ENCODE measurements around the gene ZBTB49.

DNA sequence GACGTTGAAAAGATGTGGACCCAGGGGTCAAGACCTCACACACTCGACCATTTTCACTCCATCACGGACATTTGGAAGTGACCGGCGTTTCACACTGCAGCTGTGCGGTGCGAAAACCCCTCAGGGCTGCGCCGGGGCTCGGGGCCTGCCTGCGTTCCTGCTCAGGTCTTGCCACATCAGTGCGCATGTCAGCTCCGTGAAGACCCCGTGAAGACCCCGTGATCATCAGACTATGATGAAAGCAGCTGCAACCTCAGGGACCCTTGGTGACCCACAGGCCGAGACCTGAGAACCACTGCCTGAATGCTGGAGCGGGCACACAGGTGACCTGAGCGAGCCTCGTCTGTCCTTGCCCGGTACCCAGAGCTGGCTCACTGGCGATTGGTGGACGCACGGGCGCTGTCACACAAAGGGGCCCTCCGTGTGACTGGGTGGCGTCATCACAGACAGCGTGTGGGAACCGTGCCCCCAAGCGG, 12.5 kb downstream of the MSANTD1 start:
- PRO-cap = no peak
- RAMPAGE, long total RNA, 3 experiments = no peak in any of the 3 experiments

- PRO-cap = no peak
- RAMPAGE, long total RNA, 3 experiments = no peak in any of the 3 experiments
Measured at GRCh38 chr4:3369626-3370559, 71.9 kb upstream of the HGFAC start.

GRCh38 chr4:3410464-3410956, 31.3 kb upstream of the HGFAC start:
- PRO-cap = no peak
- RAMPAGE, long total RNA, 3 experiments = no peak in any of the 3 experiments

DNA sequence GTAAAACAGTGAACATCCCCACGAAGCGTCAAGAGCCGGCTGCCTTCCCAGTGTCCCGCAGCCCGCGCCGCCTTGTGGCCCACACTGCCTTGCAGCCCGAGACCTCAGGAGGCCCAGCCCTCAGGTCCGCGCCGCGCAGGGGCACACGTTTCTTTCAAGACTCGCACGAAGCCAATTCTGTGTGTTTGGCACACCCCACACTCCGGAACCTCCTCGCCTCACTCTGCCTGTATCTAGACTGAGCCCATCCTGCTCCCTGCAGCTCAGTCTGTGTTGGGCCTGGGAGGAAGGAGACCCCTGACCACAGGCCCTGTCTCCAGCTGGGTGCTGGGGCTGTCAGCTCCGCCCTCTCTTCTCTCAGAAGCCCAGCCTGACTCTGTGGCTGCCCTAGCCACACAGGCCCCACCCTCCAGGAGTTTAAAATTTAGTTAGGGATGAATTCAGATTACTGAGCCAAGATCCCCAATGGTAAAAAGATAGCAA, 5.7 kb downstream of the LRPAP1 start:
- PRO-cap = no peak
- RAMPAGE, long total RNA, 3 experiments = no peak in any of the 3 experiments

- PRO-cap = unidirectional peak, plus-strand start at chr4:3954836
- RAMPAGE, long total RNA, 3 experiments = no peak in any of the 3 experiments
Measured at GRCh38 chr4:3954331-3955128, 188.3 kb downstream of the ADRA2C start.

GRCh38 chr4:4273284-4273816, 16.6 kb downstream of the LYAR start:
- PRO-cap = no peak
- RAMPAGE, long total RNA, 3 experiments = no peak in any of the 3 experiments

- PRO-cap = bidirectional peak, plus-strand start at chr4:4290221, minus-strand start at chr4:4290181
- RAMPAGE, long total RNA, 3 experiments = start-site peak on the plus strand in 3 of 3 experiments, at chr4:4290222-4290277 at its widest, 50 to 89 reads per replicate; start-site peak on the minus strand in 3 of 3 experiments, at chr4:4290139-4290196 at its widest, 72 to 153 reads per replicate
Measured at GRCh38 chr4:4289970-4291119, at the start of gene ZBTB49. TSS of gene ZBTB49 (plus strand) at chr4:4290251.

GRCh38 chr4:4323601-4324431, 33.8 kb downstream of the ZBTB49 start:
- PRO-cap = no peak
- RAMPAGE, long total RNA, 3 experiments = no peak in any of the 3 experiments

DNA sequence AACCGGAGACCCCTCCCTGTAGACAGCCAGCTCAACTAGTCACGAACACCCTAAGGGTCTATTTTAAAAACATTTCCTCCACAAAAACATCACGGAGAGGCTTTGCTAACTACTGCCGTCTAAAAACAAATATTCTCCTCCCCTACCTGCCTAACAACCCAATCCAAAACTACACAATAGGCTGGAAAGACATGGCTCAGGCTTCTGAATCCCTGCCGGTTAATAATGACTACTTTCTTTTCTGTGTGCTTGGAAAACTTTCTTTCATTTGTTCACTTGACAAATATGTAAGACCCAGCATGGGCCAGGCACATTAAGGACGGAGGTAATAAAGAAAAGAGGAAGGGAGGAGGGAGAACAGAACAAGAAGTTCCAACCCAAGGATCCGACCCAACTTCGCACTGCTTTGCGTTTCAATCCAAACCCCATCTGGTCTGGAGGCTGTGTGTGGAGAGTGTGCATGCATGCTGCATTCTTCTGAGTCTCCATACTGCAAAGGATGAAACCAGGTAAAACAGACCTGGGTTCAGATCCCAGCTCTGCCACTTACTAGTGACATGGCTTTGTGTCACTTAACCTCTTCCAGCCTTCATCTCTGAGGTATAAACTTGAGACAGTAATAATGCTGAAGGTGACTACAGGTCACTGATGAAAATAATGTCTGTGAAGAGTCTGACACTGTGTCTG, 57.1 kb downstream of the STX18 start:
- PRO-cap = no peak
- RAMPAGE, long total RNA, 3 experiments = no peak in any of the 3 experiments

DNA sequence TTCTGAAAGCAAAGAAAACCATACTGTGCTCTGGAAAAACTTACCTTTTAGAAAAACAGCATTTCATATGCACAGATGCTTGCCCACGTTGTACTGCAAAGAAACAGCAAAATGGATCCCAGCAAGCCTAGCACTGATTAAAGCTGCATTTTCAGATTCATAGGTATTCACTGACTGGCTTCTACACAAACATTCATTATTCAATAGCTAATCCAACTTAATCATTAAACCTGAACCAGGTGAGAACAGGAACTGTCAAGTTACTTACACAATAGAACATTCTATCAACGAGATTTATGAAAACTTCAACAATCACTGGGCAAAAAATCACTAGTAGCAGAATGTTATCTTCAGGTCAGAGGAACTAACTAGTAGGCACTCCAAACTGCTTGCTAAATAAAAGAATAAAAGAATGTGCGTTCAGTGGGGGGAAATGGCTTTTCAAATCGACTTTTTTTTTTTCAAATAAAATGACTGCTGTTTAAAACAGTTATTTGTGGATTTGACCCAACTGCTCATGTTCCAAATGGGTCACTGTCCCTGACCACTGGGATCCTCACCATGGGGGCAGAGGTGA, 42.3 kb downstream of the STX18 start:
- PRO-cap = no peak
- RAMPAGE, long total RNA, 3 experiments = no peak in any of the 3 experiments

GRCh38 chr4:4575105-4576060, 33.5 kb upstream of the STX18 start:
- PRO-cap = bidirectional peak, plus-strand start at chr4:4575490, minus-strand start at chr4:4575322; unidirectional peak, minus-strand start at chr4:4575592
- RAMPAGE, long total RNA, 3 experiments = no peak in any of the 3 experiments

DNA sequence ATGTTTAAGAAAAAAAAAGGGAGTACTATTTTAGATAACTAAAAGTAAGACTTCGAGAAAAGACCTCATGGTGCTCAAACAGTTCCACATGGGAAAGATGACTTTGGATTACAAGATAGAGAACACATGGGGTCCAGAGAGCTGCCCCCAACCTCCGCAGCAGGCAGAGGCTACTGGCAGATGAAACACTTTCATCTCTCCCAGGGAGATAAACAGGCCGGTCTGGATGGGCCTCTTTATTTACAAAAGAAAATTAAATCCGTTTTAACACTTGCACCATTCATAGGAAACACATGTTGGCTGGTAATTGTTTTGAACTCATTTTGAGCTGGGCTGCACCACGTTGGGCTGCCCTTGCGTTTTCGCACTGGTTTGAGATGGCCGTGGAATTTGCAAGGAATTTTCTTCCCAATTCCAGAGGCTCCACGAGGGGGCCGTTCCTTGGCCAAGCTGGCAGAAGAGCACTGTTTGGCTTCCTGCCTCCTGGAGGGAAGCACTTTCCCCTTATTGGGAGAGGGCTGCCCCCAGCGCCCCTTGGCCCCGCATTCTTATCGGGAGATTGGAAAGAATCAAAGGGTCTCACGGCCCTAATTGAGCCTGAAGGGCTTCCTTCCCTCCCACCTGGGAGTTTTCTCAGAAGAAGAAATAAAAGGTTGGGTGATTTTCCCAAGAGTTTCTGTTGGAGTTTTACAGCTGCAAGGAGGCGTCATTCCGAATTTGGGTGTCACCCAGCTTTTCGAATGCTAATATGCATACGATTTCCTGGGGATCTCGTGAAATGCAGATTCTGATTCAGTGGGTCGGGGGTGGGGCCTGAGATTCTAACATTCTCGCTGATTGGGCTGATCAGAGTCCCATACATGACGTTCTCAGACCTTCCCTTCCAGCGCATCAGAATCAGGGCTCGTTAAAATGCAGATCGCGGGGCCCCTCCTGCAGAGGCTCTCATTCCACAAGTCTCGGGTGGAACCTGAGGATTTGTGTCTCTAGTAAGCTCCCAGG, 125.5 kb upstream of the STX18 start:
- PRO-cap = no peak
- RAMPAGE, long total RNA, 3 experiments = no peak in any of the 3 experiments

- PRO-cap = unidirectional peak, minus-strand start at chr4:4853681
- RAMPAGE, long total RNA, 3 experiments = no peak in any of the 3 experiments
Measured at GRCh38 chr4:4853290-4853807, 6.1 kb upstream of the MSX1 start.

- PRO-cap = no peak
- RAMPAGE, long total RNA, 3 experiments = no peak in any of the 3 experiments
Measured at GRCh38 chr4:5443947-5444470, 264.4 kb downstream of the EVC2 start.

GRCh38 chr4:5568384-5568849, 139.9 kb downstream of the EVC2 start:
- PRO-cap = no peak
- RAMPAGE, long total RNA, 3 experiments = start-site peak on the minus strand in 1 of 3 experiments, at chr4:5568455-5568696 at its widest, 20 reads per replicate

DNA sequence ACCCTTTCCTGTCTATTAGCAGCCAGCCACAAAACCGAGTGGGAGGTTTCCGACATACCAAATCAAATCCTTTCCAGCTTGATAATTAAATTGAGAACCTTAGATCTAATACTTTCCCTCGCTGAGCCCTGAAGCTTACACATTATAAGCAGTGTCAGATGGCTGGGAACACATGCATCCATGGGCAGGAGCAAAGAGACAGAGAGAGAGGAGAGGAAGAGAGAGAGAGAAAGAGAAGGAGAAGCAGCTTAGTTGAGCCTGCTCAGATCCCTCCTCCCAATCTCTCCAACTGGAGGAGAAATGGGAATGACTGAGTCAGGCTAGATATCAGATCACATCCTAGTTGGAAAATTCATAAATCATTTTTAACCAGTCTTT, 57.4 kb downstream of the CRMP1 start:
- PRO-cap = no peak
- RAMPAGE, long total RNA, 3 experiments = no peak in any of the 3 experiments

- PRO-cap = no peak
- RAMPAGE, long total RNA, 3 experiments = no peak in any of the 3 experiments
Measured at GRCh38 chr4:5887079-5888006, 5.5 kb downstream of the CRMP1 start.

DNA sequence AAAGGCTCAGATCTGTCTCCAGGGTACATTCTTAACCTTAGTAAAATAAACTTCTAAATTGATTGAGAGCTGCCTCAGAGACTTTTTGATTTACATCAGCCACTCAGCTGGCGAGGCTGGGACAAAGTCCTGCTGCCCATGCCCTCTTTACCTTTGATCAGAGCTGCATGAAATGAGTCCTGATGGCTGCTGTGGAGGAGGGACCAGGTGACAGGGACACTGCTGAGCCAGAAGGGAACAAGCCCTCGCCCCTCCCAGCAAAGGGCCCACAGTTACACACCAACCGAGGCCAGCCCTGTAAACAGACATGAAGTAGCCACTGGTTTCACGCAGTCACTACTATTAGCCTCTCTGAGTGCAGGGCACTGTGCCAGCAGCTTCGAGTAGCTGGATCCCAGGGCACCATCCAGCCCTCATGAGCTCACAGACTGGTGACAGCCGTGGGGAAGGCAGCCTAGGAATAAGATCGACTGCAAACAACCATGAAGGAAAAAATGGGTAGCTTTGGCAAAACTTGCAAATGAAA, 128.0 kb downstream of the JAKMIP1 start:
- PRO-cap = no peak
- RAMPAGE, long total RNA, 3 experiments = no peak in any of the 3 experiments

DNA sequence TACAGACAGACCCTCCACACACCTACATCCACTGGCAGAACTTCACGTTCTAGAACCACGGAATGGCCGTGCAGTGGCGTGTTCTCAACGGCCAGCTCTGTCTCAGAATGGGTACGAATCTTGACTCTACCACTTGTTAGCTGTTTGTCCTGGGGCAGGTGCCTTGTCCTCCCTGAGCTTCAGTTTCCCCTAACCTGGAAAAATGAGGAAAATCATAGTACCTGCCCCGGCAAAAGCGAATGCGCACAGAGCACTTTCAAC, 61.8 kb downstream of the JAKMIP1 start:
- PRO-cap = no peak
- RAMPAGE, long total RNA, 3 experiments = no peak in any of the 3 experiments

GRCh38 chr4:6223015-6223340, 22.6 kb upstream of the JAKMIP1 start:
- PRO-cap = no peak
- RAMPAGE, long total RNA, 3 experiments = no peak in any of the 3 experiments